ENCODE data around the gene EPHA3.

GRCh38 chr3:73569385-73570017 is 55.2 kb downstream of the PDZRN3 start:
- PRO-cap = no peak

- PRO-cap = no peak
These were observed 15.6 kb downstream of the PDZRN3 start for GRCh38 chr3:73609140-73609547.

DNA sequence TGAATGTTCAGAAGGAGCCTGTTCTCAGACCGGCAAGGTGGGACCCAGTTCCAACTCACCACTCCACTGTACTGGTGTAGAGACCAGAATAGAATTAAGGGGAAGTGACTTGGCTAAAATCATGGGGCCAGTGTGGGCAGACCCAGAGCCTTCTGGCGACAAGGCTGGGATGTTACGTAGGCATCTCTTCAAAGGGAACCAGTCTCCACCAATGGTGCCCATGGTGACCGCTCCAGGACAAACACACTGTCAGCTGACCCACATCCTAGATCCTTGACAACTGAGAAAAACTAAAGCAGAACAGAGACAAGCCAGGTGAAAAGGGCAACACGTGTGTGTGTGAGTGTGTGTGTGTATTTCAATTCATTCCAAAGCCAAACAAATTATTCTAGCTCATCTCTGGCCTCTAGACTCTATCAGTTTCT is 321.7 kb upstream of the FRG2C start:
- PRO-cap = no peak

DNA sequence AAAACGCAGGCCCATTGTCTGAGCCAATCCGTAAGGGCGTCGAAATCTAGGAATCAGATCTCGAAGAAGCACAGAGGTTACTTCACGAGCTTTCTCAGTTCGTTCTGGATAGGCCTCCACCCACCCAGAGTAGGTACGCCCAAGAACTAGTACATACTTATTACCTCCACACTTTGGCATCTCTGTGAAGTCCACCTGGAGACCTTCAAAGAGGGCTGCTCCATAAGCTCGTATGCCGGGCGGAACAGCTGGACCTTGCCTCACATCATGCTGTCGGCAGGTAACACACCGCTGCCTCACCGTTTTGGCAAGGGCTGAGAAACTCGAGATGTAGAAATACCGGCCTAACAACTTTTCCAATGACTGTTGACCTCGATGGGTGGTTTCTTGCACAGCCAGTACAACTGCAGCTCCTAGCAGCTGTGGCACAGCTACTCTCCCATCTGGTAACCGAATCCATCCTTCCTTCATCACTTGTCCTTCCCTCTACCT is 302.1 kb upstream of the FRG2C start:
- PRO-cap = no peak

DNA sequence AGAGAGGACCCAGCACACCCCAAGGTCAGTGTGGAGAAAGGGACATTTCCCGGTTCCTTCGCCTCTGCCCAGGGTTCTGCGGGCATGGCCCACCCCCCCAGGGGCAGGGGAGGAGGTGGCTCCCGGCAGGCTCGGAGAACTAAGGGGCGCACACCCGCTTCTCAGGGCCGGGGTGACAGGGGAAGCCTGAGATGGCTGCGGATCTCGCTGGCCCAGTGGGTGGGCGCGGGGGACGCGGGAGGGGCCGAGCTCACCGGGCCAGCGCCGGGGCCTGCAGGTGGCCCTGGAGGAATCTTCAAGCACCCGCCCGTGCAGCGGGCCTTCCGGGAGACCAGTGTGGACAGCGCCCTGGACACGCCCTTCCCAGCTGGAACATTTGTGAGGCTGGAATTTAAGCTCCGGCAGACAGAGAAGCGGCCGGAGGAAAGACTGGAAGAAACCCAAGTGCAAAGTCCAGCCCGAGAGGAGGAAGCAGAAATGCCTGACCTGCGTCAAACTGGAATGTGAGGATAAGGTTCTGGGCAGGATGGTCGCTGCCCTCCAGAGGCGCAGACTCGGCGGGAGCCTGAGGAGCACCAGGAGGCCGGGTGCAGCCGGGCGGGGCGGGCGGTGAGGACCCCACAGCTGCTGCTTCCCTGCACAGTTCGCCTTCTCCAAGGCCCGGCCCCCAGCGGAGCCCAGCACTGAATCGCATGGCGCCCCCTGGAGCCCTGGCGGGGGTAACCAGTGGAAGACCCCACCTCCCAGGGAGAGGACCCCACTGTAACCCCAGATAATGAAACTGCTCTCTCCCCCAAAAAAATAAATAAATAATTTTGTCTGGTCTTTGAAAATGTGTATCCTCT is 5.6 kb upstream of the FRG2C start:
- PRO-cap = no peak

GRCh38 chr3:75669878-75670946 is 6.1 kb downstream of the FRG2C start:
- PRO-cap = no peak

DNA sequence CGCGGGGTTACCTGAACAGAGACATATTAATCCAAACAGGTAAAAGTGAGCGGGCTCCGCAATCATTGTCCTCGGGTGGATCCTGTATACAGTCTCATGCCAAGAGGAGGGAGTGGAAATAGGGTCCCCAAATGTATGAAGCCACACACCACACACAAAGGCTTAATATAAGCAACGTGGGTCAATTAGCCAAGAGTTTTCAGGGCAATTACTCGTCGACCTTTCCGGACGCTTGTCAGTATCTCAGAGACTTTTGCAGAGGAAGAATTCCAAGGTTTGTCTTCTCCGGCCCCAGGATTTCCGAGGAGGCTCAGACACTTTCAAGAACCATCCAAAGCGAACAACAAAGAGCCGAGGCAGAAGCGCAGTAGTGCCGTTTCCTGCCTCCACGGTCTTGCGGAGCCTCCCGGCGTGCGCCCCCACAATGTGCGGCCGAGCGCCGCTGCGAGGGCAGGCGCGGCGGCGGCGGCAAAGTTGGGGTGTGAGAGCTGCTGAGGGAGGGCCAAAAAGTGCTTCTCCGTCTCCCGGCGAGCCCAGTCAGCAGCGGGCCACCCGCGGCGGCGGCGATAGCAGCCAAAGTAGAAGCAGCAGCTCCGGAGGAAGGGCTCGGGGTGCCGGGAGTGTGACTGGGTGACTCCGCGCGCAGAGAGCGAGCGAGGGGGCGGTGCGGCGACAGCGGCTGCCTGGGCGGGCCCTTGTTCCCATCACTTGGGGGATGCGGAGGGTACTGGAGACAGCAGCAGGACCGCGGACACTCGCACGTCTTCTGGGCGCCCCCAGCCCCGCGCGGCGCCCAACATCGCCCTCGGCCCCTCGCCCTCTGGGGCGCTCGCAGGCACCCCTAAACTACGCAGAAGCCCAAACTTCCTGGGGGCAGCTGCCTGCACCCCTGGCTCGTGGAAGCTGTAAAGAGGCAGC is 749.1 kb downstream of the ROBO1 start:
- PRO-cap = no peak

DNA sequence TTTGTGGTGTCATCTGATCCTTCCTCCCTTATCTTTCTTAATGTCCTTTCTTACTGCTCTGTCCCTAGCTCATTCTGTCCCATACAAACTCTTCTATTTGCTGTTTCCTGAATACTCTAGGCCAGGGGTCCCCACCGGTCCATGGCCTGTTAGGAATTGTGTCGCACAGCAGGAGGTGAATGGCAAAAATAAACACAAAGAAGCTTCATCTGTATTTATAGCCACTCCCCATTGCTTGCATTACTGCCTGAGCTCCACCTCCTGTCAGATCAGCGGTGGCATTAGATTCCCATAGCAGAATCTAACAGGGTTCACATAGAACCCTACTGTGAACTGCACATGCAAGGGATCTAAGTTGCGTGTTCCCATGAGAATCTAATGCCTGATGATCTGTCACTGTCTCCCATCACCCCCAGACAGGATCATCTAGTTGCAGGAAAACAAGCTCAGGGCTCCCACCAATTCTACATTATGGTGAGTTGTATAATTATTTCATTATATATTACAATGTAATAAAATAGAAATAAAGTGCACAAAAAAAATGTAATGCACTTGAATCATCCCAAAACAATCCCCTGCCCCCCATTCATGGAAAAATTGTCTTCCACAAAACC is 28.5 kb downstream of the GBE1 start:
- PRO-cap = no peak

GRCh38 chr3:81764499-81764982 is 3.1 kb upstream of the GBE1 start:
- PRO-cap = no peak

DNA sequence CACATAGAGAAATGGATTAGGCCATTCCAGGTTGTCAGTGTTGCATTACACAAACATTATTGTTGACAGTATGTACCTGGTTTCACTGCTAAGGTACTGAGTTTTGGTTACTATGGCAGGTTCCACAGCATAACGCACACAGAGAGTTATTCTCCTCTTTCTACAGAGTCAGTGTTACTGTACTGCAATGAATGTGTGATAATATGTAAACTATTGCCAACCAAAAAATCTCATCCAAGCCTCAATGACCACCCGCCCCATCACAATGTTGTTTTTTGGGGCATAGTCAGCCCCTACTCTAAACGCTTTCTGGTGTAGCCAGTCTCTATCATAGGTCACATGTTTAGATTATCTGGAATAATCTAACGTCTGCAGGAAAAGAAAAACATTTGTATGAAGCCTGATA is 1331.6 kb upstream of the GBE1 start:
- PRO-cap = no peak

DNA sequence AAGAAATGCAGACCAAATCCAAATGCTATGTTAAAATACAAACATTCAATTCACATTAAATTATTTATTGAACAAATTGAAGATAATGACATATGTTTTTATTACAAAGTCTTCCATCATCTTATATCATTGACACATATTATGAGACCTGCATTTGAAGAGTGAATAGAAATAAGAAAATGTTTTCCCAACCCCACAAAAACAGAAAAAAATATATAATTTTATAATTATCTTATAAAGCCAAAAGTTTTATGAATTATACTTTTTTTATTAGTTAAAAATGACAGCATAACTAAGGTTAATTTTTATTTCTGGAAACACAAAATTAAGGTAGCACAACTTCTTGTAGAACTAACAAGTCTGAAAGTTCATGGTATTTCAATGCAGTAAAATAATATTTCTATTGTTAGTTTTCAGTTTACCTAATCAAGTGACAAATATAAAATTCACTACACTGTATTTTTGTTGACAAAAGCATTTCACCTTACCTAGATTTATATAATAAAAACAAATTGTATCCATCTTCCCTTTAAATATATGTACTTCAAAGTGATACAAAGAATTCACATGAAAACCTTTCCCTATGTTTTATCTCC is 50.3 kb downstream of the VGLL3 start:
- PRO-cap = no peak

DNA sequence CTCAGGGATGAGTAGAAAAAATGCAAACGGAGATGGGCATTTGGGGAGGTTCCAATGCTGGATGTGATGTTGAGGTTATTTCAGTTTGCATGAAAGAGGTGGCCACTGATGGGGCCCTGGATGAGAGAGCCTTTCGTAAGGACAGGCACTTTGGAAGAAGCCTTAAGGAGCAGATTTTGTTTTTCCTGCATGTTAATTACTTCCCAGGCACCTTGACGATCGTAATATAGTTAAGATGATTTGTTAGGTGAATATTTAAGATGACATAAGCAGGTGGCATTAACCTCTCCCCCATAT is 1.1 kb downstream of the HTR1F start:
- PRO-cap = no peak

DNA sequence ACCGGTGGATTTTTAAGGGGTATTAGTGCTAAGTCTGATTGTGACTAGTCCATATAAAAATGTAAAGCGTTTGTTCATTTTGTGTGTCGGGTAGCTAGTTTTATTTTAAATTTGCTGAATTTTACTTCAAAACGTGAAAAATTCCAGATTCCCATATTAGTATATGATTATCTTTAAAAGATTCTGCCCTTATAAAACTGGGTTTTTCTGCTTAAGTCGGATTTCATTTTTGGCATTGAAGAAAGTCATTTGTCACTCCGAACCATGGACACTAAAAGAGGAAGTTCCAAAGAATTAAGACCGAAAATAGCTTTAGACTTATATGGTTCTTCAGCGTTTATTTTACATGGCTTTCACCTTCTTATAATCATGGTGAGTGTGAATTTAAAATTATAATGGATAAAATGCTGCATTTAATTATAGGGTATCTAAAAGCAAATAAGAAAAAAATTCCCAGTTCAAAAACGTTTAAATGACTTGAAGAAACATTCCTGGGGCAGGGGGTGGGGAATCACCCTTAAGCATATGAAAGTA is 1.0 kb downstream of the C3orf38 start:
- PRO-cap = no peak

GRCh38 chr3:88151359-88151742 is 1.6 kb downstream of the C3orf38 start:
- PRO-cap = no peak

DNA sequence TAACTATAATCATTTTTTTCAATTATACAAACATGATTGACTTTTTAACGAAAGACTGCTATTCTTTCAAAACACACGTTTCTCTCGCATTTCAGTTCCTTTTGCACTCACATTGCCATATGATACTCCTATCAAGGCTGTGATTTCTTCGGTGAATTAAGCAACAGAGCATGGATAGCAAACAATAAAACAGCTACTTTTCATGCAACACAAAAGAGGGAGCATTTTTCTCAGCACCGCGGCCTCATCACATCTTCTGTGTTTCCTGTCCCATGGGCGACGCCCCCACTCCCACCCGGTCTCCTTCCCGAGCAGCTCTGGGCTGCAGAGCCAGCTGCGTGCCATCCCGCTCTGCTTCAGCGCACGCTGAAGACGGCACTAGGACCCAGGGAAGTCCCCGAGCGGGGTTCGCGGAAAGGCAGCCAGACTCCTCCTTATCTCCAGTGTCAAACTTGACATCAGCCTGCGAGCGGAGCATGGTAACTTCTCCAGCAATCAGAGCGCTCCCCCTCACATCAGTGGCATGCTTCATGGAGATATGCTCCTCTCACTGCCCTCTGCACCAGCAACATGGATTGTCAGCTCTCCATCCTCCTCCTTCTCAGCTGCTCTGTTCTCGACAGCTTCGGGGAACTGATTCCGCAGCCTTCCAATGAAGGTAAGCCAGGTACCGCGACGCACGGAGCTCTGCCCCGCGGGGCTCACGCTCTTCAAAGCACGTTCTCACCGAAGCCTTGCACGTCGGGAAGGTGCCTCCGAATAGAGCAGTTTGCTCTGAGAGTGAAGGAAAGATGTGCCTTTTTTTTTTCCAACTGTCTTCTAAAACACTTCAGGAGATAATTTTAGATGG is at the start of gene EPHA3:
TSS of gene EPHA3 (plus strand) at position 443 of the 850 bp plus-strand sequence.
- PRO-cap = no peak

DNA sequence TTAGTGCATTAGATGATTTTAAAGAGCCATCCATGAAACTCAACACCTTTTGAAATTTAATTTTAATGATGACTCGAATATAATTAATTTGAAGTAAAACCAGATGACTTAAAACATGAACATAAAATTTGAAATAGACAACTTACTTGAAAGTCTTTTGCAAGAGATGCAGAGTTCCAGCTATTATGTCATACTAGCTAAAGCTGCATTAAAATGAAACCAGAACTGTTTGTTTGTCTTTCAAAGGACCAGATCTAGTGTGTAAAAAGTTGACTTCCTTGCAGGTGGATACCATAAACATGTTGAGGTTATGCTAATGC is 586.2 kb downstream of the EPHA3 start:
- PRO-cap = no peak

DNA sequence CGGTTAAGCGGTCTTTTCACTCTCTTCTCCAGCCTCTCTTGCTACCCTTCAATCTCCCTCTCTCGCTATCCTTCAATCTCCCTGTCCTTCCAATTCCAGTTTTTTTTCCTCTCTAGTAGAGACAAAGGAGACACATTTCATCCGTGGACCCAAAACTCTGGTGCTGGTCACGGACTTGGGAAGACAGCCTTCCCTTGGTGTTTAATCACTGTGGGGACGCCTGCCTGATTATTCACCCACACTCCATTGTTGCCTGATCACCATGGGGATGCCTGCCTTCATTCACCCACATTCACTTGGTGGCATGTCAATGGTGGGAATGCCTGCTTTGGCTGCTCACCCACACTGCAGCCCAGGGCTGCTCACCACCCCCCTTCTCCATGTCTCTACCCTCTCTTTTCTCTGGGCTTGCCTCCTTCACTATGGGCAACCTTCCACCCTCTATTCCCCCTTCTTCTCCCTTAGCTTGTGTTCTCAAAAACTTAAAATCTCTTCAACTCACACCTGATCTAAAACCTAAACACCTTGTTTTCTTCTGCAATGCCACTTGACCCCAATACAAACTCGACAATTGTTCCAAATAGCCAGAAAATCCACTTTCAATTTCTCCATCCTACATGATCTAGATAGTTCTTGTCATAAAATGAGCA is 35.0 kb downstream of the PROS1 start:
- PRO-cap = no peak

DNA sequence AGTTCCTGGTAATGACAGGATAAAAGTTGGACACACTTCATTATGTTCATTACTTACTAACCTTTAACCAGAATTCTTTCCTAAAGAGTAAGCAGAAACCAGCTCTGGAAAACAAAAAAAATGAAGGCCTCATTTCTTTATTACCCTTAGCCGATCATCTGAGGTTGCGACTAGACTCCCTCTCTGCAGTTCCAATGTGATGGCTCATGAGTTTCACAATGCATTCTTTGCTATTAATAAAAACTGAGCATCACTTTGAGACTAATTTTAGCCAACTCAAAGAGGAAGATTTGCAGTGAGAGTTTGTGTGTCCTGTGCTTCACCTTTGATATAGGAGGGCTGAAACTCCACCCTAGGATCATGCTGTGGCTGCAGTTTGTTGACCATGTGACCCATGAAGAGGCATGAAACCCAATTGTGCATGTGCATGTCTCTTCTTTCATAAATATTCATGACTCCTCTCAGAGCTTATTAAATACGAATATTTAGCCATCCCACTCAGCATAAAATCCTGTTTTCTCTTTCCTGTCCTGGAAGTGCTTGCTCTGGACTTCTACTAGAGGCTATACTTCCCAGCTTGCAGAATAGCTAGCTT is 1072.2 kb downstream of the NSUN3 start:
- PRO-cap = no peak

DNA sequence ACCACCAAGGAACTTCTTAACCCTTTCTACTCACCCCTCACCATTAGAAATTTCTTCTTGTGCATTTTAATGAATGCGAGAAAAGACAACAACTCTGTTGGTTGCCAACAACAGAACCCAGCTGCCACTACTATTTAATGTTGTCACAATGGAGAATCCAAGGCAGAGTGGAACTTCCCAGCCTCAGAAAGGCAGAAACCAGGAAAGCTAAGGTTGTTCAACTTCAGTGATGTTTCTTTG is 325.2 kb upstream of the ARL6 start:
- PRO-cap = no peak

DNA sequence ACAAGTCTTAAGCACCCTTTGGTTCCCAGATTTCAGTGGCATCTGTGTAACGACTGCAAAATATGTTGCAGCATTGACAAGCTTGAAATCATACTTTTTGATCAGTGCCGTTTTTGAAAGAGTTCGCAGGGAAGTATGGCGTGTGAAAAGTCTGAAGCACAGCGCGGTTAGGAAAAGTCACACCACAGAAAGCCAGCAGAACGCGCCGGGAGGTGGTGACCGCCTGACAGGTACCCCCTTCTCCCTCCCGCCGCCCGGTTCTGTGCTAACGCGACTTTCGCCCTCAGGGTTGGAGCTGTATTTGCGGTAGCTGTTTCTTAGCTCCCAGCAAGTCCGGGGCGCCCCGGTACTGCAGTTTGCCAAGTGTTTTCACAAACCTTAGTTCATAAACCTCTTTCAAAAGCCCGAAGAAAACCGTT is 492 bp upstream of the CRYBG3 start:
- PRO-cap = no peak

All from ileum (tissue), 1 donor.